Peripheral blood mononuclear cell (primary cell): ENCODE measurements around the gene CHADL.

GRCh38 chr22:40175460-40176205 lies 2.1 kb upstream of the TNRC6B start:
- PRO-cap, 8 experiments: no peak in any of the 8 experiments

GRCh38 chr22:40181193-40181685 lies 3.5 kb downstream of the TNRC6B start:
- PRO-cap, 8 experiments: no peak in any of the 8 experiments

DNA sequence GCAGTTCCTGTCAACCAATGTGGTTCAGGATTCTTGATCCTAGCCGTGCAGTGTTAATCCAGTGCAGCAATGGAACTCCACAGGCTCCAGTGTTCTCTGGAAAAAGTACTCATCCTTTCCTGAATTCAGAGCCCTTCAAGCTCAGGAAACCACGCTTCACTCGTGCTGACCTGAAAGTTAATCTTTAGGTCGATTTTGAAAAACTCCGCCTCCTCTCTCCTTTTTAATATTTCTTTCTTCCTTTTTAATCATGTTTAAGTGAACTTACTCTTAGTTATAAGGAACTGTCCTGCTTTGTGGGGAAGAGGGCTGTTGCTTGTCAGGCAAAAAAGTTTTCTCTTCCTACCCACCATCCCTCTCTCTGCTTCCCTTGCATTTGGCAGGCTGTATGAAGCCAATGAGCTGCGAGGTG lies 14.3 kb upstream of the ADSL start:
- PRO-cap, 8 experiments: no peak in any of the 8 experiments

- PRO-cap, 8 experiments: no peak in any of the 8 experiments
These were observed 890 bp downstream of the SGSM3 start for GRCh38 chr22:40371333-40371634.

DNA sequence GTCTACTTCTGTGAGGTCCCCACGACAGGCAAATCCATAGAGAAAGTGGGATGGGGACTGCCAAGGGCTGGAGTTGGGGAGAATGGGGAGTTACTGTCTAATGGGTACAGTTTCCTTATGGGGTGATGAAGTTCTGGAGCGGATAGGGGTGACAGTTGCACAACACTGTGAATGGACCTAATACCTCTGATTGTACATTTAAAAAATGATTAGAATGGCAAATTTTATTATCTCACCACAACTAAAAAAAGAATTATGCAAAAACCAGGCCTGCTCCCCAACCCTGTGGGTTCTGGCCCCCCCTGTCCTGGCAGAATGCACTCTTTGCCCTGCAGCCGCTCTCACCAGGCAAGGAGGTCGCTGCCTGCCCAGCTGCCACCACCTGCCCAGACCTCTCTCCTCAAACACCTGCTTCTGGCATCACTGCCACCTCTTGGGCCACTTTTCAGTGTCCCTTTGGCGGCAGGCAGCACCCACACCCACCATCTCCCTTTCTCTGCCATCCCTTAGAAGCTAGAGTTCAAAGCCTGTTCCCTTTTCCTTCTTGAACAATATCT lies 44.3 kb downstream of the SGSM3 start:
- PRO-cap, 8 experiments: peak in 2 of 8 experiments; most common minus-strand start position 491 of the sequence (in 1)

GRCh38 chr22:40426600-40427095 lies 56.3 kb downstream of the SGSM3 start:
- PRO-cap, 8 experiments: no peak in any of the 8 experiments

DNA sequence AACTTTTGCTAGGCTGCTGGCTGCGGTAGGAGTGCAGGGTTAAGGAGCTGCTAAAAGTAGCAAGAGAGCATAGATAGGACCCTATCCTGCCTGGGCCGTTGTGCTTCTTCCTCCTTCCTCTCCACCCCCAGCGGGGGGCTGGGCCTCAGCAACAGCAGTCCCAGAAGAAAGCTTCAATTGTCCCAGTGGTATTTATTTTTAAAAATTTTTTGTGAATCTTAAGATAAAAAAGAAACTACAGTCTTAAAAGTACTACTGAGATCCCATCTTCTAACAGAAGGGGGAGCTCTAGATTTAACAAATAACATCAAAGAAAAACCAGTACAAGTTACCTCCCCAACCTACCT lies 66.4 kb downstream of the SGSM3 start:
- PRO-cap, 8 experiments: no peak in any of the 8 experiments

DNA sequence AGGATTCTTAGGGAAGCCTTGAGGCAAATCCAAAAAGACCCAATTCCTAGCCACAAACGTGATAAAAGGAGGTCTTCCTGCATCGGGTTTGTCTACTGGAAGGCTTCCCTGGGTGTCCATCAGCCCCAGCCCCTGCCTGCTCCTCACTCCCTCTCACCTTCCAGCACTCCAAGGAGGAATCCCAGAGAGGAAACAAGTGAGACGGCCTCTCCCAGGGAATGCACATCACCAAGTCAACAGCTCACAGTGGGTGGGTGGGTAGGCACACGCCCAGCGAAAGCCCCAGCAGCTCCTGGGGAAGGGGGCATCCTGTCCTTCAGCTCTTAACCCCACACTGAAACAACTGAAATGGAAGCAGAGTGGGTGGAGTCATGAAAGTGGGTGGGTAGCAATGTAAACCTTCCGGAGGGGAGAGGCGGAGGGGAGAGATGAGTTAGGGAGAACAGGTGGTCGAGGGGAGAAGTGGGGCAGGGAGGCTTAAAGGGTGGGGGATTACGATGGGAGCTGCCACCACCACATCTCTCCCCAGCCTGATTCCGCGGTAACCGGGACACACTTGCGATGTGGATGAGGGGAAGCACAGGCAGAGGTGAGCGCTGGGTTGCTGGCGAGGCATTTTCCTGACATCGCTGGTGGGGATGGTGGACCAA lies 5.4 kb downstream of the MCHR1 start:
- PRO-cap, 8 experiments: peak in 1 of 8 experiments; most common plus-strand start position 391 of the sequence (in 1); most common minus-strand start position 336 of the sequence (in 1)

DNA sequence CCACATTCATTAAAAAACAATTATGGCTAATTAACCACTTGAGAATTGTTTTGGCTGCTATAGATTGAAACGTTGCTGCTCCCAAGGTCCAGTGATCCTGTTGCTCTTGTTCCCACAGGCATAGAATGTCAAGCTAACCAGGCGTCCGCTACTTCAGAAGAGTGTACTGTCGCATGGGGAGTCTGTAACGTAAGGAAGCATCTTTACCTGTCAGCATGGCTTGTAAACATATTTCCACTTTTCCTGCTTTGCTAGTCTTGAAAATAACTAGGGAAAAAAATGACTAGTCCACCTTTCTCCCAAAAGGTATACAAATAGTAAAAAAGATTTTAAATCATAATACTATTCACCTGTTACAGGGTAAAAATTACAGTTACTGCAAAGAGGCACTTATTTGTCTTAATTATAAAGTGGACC lies 12.8 kb downstream of the RBX1 start:
- PRO-cap, 8 experiments: no peak in any of the 8 experiments

DNA sequence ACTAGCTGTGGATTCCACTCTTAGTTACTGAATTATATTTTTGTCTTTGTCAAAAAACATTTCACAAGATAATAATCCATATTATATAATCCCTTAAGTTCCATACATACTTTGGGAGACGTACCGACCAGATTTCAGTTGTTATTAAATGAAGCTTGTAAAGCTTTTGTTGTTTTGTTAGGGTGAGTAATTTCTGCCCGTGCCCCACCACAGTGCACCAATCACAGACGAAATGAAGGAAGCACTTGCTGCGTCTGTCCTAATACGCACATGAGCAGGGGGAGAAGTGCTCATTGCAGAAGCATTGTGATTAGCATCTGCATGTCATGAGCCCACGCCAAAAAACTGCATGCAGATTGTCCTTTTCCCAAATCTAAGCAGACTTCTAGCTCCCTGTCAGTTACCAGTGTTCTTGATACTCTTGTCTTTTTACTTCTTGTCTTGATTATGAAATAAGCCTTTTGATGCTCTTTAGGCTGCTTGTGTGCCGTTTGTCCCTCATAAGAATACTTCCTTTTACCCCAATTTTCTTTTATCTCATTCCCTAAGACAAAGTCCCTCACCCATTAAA lies 15.5 kb downstream of the RBX1 start:
- PRO-cap, 8 experiments: peak in 6 of 8 experiments; most common plus-strand start position 271 of the sequence (in 3); most common minus-strand start position 233 of the sequence (in 5)

DNA sequence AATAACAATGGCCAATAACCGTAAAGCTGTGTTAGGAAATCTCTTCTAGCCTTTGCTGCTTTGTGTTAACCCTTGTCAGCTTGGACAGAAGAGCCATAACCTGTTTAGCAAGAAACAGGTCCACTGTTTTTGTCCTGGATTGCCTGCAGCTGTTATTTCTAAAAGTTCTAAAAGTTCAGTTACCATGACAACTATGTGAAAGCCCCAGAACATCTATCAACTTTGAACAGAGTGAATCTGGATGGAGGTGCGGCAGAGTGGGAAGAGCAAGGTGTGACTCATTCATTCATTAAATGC lies 50.5 kb downstream of the RBX1 start:
- PRO-cap, 8 experiments: no peak in any of the 8 experiments

GRCh38 chr22:41048714-41049758 lies 43.4 kb upstream of the EP300 start:
- PRO-cap, 8 experiments: peak in 2 of 8 experiments; most common plus-strand start chr22:41049088 (in 2)

DNA sequence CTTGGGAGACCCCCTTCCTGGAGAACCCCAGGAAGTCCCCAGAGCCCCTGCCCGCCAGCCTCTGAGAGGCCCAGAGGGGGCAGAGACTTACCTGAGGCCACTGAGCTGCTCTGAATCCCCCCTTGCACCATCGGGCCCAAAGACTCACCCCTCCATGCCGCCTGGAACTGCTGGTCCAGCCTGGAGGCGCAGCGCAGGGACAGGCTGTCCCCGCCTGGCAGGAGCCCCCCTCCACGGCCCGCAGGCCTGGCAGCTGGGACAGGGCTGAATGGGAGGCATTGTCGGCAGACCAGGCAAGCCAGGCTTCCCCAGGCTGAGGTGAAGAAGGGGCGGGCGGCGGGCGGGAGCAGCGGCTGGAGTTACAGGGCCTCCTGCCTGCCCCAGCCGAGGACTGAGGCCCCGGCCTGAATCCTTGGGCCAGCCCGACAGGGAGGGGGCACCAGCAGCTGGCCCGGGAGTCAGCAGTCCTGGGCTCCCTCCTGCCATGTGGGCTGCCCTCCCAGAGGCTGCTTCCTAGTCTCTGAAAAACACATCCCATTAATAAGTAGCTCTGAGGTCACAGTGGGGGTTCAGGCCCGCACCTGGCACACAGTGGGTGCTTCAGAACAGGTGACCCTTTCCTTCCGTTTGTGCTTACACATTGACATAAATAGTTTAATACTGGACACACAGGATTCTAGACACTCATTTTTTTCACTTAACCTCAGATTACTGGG lies at the start of gene CHADL:
TSS of gene CHADL (minus strand) at position 206 of the 716 bp plus-strand sequence.
- PRO-cap, 8 experiments: peak in 1 of 8 experiments; most common minus-strand start position 169 of the sequence (in 1)

DNA sequence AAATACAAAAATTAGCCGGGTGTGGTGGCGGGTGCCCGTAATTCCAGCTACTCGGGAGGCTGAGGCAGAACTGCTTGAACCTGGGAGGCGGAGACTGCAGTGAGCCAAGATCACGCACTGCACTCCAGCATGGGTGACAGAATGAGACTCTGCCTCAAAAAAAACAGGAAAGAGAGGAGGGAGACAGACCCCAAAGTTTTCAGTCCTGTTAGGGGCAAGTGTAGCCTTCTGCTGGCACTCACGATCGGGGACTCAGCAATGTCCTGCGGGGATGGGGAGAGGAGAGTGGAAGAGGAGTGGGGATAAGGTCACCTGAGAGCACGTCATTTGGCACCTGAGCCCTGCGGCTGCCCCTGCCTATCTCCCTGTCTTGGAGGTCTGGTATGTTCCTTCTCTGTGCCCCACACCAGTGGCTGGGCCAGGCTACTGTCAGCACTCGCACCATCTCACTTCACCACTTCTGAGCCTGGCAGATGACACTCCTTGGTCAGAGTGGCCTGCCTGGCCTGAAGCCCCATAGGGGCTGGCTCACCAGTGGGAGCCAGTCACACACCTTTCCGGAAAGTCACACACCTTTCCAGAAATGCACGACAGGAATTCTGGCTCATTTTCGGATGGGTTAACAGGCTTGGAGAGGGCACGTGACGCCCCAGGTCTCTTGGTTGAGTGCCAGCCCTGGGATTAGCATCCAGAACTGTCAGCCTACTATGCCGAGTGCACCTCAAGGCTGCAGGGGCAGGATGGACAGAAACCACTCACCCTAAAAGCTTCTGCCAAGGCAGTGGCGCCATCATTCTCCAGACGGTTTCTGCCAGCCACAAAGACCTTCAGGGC lies 20.2 kb upstream of the CHADL start:
- PRO-cap, 8 experiments: no peak in any of the 8 experiments

DNA sequence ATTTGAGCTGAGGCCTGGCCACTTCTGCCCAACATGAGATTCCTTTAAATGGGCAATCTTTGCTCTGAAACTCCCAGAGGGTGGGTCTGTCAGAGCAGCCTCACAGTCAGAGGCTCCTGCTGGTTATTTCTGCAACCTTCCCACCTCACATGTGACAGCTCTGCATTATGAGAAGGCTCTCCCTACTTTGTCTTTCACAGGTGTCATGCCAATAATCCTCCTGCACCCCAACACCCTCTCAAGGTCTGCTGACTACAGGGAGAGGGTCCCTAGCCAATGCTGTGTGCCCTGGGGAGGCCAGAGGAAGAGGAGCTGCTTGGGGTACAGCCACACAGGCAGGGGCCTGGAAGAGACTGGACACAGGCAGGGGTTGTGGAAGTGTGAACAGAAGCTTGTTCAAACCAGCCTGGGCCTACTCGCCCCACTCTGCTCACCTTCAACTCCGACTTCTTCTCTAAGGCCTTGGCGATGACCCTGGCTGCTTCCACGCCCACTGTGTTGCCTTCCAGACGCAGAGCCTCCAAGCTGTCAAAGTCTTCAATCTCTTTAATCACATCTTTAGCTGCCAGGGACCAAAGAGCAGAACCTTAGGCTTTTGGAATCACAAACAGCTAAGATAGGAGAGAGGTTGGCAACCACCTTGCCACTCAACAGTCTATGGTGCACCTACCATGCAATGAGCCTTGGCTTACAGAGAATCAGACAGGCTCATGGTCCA lies 11.7 kb downstream of the RANGAP1 start:
- PRO-cap, 8 experiments: peak in 5 of 8 experiments; most common minus-strand start position 243 of the sequence (in 3)

- PRO-cap, 8 experiments: no peak in any of the 8 experiments
These were observed 37.3 kb upstream of the TEF start for GRCh38 chr22:41344463-41344872.

DNA sequence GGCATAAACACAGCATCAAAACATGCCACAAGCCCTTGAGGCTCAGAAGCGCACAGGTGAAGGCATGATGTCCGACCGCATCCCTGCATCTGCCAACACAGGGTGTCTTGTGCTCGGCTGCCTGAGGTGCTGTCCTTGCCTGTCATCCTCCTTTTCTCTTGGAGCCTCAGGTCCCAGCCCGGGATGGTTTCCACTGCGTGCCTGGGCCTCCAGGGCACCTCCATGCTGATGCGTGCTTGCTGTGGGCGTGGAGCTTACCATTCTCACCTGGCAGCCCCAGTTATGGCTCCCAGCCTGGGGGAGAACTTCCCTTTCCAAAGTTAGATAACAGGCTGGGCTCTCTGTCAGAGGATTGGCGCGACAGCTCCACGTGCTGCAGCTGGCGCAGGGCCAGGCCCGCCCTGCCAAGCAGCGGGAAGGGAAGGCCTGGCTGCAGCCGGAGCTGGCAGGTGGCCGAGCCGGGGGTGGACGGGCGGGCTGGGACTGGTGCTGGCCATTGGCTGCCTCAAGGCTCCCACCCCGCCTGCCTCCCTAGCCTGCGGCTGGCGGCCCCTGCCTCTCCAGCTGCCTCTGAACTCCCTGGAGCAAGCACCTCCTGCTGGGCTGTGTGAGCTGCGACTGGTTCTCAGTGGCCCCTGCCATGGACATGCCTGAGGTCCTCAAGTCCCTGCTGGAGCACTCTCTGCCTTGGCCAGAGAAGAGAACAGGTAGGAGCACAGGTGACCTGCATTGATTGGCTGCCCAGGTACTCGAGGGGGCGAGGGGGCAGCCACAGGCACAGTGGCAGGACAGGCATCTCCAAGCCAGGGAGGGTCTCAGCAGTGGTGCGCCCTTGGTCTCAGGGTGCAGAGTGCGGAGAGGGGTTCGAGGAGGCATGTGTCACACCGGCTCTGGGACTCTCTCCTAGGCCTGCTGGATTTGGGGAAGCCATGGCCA lies 14.6 kb upstream of the TEF start:
- PRO-cap, 8 experiments: no peak in any of the 8 experiments

DNA sequence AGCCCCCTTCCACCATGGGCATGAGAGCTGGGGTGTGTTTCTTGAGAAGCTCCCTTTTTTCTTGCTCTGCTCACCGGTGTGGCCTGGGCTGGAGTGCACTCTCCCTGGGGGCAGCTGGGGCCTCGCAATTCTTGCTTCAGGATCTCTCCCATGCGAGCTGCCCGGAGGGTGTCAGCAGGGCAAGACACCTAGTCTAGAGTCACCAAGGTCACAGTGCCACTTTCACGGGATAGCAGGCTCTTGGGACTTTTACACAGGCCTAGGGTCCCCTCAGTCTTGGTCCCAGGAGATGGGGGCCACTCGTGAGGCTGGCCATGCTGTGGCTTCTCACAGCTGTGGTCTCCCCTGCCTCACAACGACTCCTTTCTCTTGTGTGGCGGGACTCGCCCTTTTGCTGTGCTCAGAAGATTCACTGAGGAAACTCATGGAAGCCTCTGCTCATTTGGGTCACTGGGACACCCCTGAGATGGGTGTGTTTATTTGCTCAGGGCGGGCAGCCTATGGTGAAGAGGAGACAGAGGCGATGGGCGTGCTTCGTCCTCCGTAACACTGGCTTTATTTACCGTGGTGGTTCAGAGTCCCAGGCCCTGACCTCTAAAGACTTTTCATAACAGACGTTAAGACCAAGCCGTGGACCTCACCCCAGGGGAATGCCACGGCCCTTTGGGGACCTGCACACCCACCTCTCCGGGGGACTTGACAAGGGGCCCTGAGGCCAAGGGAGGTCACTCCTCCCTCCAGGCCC lies 15.4 kb downstream of the TEF start:
- PRO-cap, 8 experiments: no peak in any of the 8 experiments

- PRO-cap, 8 experiments: peak in 2 of 8 experiments; most common minus-strand start chr22:41432170 (in 1)
These were observed 14.5 kb downstream of the TOB2 start for GRCh38 chr22:41432010-41432506.

GRCh38 chr22:41435608-41436859 lies 10.6 kb downstream of the TOB2 start:
- PRO-cap, 8 experiments: no peak in any of the 8 experiments